Fallopian tube (tissue), 1 donor: ENCODE data around the gene FOXI2.

DNA sequence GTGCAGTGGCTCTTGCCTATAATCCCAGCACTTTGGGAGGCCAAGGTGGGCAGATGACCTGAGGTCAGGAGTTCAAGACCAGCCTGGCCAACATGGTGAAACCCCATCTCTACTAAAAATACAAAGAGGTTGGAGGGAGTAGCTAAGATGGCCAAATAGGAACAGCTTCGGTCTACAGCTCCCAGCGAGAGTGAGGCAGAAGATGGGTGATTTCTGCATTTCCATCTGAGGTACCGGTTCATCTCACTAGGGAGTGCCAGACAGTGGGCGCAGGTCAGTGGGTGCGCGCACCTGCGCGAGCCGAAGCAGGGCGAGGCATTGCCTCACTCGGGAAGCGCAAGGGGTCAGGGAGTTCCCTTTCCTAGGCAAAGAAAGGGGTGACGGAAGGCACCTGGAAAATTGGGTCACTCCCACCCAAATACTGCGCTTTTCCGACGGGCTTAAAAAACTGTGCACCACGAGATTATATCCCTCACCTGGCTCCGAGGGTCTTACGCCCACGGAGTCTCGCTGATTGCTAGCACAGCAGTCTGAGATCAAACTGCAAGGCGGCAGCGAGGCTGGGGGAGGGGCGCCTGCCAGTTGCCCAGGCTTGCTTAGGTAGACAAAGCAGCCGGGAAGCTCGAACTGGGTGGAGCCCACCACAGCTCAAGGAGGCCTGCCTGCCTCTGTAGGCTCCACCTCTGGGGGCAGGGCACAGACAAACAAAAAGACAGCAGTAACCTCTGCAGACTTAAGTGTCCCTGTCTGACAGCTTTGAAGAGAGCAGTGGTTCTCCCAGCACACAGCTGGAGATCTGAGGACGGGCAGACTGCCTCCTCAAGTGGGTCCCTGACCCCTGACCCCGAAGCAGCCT lies 23.3 kb upstream of the DOCK1 start:
- PRO-cap: no peak

DNA sequence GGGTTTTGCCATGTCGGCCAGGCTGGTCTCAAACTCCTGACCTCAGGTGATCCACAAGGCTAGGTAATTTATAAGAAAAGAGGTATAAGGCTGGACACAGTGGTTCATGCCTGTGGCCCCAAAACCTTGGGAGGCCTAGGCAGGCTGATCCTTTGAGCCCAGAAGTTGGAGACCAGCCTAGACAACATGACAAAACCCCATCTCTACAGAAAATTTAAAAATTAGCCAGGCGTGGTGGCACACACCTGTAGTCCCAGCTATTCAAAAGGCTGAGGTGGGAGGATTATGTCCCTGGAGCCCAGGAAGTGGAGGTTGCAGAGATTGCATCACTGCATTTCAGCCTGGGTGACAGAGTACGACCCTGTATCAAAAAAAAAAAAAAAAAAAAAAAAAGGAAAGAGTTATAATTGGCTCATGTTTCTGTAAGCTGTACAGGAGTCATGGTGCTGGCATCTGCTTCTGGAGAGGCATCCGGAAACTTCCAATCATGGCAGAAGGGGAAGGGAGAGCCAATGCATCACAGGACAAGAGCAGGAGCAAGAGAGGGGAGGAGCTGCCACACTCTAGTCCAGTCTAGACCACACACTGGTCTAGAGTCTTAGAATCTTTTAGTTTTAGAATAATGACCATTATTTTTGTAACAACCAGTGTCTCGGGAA lies 16.7 kb downstream of the DOCK1 start:
- PRO-cap: no peak

DNA sequence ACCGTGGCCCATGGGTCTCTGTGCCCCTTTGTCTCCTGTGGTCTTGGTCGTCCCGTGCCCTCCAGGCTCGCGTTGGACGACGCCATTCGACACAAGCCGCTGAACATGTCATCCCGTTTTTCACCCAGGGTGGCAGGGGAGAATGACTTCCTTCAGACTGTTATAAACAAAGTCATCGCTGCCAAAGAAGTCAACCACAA lies 106.8 kb downstream of the DOCK1 start:
- PRO-cap: no peak

DNA sequence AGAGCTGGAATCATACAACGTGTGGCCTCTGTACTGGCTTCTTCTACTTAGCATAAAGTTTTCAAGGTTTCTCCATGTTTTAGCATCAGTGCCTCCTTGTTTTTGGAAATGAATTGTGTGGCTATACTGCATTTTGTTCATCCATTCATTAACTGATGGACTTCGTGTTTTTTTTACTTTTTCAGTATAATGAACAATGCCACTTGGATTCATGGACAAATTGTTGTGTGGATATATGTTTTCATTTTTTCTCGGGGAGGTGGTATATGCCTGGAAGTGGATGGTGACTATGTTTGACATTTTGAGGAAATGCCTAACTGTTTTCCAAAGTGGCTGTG lies 86.8 kb downstream of the INSYN2A start:
- PRO-cap: no peak

DNA sequence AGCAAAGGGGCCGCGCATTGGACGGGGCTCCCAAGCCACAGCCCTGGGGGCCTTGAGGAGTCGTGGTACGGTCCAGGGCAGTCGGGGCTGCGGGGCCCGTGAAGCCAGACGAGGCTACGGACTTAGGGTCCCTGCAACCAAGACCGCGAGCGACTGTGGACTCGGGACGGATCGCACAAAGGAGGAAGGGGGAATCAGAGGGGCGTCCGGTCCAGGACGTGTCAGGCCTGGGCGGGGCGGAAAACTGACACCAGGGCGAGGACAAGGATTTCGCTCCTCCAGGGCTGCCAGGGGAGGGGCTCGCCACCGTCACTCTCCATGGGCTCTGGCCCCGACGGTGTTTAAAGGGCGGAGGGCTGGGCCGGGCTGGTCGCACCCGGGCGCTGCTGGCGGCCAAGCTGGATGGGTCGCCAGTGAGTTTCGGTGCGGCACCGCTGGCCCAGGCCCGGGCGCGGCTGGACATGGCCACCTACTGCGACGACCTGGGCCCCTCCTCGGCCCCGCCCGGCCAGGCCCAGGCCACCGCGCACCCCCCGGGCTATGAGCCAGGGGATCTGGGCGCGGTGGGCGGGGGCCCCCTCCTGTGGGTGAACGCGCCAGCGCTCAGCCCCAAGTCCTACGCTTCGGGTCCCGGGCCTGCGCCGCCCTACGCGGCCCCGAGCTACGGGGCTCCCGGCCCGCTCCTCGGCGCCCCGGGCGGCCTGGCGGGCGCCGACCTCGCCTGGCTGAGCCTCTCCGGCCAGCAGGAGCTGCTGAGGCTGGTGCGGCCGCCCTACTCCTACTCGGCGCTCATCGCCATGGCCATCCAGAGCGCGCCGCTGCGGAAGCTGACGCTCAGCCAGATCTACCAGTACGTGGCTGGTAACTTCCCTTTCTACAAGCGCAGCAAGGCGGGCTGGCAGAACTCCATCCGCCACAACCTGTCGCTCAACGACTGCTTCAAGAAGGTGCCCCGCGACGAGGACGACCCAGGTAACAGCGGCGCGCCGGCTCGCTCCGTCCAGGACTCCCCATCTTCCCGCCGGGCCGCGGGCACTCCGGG lies at the start of gene FOXI2:
TSS of gene FOXI2 (plus strand) at position 373 of the 1,042 bp plus-strand sequence.
- PRO-cap: bidirectional peak, plus-strand start at position 344 of the sequence, minus-strand start at position 161 of the sequence

- PRO-cap: no peak
These were observed 58.6 kb downstream of the CLRN3 start for GRCh38 chr10:127834092-127834610.

DNA sequence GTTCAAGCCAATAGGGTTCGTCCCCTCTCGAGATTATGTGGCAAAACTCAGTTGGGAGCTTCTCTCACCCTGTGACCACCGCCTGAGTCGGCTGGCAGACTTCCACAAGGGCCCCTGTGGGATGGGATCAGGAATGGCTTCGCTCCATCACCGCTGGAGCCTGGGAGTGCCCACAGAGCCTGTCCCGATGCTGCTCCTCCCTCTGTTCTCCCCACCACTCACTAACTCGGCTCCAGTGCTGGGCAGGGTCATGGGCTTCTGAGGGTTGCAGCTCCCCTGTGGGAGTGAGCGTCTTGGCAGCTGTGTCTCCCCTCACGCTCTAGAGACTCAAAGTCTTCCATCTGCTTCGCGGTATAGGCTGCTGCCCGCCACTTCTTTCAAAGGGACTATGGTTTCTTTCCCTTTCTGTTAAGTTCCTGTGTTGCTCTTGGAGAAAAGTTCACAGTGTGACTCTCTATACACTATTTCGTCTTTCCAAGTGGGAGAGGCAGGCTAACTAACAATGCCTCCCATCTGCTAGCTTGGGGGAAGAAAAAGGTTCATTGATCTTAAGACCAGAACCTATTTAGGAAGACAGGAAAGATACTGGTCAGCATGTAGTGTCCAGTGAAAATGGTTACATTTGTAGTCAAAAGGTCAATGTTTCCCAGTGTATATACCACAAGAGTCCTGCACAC lies 20.2 kb downstream of the CLRN3 start:
- PRO-cap: no peak

- PRO-cap: no peak
These were observed 61.6 kb downstream of the PTPRE start for GRCh38 chr10:127968396-127968968.

DNA sequence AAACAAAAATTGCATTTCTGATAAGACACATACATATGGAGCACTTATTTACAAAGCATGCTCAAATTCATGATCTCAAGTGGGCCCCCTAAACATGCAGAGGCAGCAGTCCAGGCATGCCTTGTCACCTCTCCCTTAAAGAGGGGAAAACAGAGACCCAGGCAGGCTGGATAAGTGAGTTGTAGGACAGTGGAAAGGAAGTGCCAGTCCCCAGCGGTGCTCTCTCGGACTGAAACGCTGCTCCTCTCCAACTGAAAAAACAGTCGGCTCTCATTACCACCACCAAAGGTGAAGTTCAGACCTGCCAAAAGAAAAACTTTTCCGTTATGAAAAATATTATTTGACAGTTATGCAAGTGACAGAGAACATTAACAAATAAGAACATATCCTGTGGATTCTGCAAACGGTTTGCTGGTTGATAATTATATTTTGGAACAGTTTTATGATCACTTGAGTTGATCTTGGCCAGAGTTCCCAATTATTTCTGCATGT lies 82.5 kb downstream of the PTPRE start:
- PRO-cap: no peak

DNA sequence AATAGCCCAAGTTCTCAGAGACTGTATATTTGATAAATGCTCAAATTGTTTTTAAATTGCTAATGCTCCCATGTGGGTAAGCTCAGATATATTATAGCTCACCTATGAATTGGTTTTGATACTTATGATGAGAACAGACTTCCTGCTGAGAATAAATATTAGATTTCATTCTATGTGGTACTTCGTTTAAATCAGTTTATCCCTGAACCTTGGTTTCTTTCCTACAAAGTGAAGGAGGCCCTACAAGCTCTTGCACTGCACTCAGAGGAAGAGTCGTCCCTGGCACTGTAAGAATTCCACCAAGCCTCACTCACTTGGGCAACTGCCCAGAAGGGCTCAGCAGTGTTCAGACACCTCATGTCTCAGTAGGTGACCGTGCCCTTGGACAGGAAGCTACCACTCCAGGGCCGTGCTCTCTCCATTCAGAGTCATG lies 93.6 kb downstream of the PTPRE start:
- PRO-cap: no peak

DNA sequence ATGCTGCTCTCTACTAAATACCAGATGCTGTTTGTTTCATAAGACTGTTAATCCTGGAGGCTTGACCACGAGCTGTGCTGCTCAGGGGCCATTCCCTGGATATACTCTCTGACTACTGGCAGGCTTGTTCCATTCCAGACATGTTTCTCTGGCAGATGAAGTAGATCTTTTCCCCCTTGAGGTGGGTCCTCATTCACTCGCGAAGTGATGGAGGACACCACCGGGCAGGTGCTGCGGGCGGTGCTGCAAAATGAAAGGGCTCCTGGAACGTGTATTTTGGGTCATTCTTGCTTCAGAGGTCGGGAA lies 61.1 kb downstream of the MKI67 start:
- PRO-cap: no peak

DNA sequence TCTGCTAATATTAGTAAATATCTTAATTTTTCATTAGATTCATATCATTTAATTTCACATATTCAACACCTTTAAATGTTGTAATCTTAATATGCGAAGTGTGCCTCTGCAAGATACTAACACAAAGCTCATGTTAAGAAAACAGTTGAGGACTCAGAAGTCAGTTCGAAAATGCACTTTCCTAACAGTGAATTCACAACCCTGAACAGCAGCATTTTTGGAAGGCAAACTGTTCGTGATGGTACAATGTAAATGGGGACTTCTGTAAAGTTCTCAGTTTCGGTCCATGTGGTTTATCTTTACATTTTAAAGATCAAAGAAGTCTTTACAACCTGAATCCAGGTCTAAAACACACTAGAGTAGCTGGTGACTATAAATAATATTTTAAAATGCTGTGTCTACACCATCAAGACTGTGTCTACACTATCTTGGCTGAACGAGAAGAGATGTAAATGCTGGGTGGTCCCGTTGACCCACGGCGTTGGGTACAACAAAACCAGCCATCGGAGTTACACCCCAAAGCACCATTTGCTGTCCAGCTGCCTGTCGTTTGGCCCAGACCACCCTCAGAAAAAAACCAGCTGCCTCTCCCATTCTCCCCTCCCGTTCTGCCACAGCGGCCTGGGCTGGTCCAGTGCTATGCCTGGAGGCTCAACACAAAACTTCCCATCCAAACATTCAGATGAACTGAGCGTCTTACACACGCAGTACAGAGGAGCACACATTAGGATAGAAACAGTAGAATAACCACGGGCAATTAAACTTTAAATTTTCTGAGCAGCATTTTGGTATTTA lies 42.9 kb downstream of the MKI67 start:
- PRO-cap: no peak

DNA sequence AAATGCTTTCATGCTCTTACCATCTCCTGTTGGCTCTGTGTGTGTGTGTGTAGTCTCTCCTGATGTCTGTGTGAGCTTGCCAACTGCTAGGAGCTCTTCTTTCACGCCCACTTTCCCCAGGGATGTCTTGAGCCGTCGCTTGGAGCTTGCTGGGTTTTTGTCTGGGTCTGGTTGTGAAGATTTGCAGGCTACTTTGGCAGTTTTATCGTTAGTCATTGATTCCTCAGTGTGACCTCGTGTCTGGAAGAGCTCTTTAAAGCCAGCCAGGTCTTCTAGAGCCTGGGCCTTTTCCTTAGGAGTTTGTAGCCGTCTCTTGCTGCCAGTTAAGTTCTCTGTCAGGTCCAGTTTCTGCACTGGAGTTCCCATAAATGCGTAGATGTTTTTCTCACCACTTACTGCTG lies 19.4 kb downstream of the MKI67 start:
- PRO-cap: no peak

DNA sequence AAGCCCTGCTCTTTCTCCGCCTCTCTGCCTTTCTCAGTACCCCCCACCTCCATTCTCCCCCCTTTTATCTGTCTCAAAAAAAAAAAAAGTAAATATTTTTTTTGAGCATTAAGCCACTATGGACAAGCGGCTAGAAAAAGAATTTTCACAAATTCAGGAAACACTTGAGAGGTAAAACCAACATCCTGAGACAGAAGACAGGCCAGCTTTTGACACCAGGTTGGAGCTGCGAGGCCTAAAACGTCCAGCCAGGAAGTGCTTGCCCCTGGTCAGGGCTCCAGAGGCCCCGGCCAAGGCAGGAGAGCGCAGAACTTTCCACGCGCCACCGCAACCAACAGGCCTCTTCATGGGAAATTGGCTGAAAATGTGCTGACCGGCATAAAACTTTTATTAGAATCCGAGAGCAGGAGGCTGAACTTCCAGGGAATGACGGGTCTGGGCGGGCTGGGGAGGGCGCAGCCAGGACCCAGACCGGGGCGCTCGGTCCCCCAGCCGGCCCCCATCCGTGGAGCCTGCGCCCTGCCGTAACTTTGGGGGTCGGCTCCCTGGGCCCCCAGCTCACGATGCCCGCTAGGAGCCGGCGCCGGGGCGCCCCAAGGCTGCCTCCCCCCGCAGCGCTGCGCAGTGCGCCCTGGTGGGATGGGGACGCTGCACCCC lies 413.9 kb upstream of the MKI67 start:
- PRO-cap: no peak

DNA sequence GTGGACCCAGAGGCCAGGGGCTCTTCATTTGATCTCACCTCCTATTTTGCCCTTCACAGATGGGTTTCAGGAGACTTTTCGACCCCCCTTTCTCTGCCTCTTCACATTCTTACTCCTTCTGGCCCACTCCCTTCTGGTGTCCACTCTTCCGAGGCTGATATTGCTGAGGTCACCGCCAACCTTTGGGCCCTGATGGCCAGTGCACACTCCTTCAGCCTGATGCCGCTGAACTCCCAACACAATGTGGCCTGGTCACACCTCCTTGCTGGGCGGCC lies 583.1 kb upstream of the MGMT start:
- PRO-cap: unidirectional peak, plus-strand start at position 173 of the sequence

DNA sequence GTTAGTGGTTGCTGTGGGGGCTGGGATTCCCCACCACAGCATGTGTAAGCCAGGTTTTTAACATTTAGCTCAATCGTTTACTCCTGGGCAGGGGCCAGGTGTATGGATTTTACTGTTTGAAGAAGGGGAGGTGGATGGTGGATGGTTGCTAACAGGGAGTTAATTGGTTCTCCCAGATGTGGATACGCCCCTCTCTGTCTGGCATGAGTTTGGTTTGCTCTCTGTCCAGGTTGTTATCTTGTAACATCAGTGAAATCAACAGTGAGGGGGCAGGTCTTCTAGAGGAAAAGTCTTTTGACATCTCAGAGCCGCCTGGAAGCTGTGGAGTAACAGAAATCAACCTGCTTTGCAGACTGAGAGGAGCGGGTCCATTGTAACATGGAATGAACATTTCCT lies 243.4 kb downstream of the MGMT start:
- PRO-cap: no peak

DNA sequence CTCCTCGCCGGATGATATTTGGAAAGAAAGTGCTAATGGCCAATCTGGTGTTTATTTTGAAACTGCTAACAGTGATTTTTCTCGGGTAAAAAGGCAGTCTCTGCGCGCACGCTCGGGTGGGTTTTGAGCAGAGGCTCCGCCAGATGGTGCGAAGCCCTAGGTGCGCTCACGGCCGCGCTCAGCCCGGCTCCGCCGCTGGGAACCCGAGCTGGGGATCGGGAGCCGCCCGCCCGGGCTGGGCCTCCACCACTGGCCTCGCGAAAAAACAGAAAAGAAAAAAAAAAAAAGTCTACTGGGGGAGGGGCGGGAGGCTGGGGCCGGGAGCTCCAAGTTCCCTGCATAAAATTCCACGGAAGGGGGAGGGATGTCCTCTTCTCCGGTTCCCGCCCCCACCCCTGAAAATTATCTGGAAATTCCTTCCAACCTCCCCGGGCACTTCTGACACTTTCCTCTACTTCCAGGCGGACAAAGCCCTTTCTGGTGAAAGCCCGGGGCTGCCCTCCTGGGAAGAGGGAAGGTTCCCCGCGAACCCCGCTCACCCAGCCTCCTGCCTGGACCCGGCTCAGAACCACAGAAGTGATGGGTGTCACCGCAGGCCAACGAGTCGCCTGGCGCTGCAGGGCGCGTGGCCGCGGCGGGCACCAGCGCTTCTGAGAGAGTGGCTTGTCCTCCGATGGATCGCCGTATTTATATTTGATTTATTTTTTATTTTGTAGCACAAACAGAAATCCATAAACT lies 4.1 kb downstream of the EBF3 start:
- PRO-cap: no peak

GRCh38 chr10:130137130-130137567 lies 958 bp downstream of the GLRX3 start:
- PRO-cap: no peak

DNA sequence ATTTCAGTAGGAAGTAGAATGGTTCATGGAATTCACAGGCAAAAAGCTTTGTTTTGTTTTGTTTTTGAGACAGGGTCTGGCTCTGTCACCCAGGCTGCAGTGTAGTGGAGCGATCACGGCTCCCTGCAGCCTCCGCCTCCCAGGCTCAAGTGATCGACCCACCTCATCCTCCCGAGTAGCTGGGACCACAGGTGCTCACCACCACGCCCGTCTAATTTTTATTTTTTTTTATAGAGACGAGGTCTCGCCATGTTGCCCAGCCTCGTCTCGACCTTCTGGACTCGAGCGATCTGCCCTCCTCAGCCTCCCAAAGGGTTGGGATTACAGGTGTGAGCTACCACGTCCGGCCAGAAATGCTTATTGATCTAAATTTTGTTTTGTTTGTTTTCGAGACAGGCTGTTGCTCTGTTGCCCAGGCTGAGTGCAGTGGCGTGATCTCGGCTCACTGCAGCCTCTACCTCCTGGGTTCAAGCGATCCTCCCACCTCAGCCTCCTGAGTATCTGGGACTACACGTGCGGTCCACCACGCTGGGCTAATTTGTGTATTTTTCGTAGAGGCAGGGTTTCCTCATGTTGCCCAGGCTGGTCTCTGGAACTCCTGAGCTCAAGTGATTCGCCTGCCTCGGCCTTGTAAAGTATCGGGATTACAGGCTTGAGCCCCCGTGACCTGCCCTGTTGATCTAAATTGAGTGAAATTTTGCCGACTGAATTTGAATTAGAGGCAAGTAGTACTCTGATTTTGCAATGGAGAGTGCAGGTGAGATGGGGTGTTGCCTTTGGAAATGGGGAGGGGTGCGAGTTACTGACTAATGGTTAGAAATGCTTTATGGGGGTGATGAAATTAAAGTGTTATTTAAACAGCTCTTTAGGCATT lies 1.7 kb downstream of the GLRX3 start:
- PRO-cap: no peak

GRCh38 chr10:130171203-130171919 lies 35.2 kb downstream of the GLRX3 start:
- PRO-cap: no peak